Colon Carcinoma Metastatic in the Brain (tissue), 2 donors: ENCODE measurements around a stretch of chr17.

DNA sequence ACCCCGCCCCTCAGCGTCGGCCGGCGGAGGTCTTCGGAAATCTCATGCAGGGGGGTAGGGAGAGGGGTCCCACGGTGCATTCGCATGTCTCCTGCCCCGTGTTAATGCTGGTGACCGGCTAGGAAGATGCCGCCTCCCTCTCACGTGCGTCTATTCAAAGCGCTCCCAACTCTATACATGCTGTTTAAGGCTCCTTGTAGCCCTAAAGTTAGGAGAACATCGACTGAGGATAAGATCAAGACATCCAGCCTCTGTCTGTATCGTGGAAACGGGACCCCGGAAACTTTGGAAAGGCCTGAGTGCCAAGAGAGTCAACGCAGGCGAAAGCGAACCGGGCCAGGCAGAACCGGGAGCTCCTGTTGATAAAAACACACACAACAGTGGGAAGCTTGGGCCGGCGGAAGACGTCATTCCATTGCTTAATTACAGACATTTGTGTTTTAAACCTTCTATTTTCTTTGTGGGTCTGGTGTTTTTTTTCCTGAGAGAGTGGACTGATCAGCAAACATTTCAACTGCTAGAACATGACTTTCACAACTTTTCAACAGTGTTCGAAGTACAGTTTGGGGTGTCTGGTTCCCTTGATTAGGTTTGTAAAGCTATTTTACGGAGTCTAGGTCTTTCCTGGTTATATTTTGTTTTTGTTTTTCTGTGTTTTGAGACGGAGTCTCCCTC lies 813 bp upstream of the RNF157 start:
- PRO-cap, 2 experiments: peak in 1 of 2 experiments; most common minus-strand start position 179 of the sequence (in 1)

- PRO-cap, 2 experiments: no peak in any of the 2 experiments
Measured at GRCh38 chr17:76278735-76279792, 13.9 kb downstream of the UBALD2 start.

GRCh38 chr17:76372110-76372571 lies 12.3 kb upstream of the SPHK1 start:
- PRO-cap, 2 experiments: no peak in any of the 2 experiments

DNA sequence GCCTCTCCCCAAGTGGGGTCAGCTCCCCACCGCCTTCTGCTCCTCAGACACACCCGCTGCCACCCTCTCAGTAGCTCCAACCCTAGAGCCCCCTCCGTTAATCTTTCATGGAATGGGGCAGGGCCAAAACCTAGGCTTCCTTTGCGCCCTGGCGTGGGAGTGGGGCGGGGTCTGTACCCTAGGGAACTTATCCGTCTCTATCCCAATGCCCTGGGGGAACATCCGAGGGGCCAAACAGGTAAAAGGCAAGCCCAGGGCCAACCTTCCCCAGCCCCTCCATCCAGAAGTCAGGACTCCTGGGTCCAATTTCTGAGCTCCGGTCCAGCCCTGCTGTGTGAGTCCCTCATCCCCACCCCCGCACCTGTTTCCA lies 723 bp downstream of the RHBDF2 start:
- PRO-cap, 2 experiments: peak in 1 of 2 experiments; most common plus-strand start position 213 of the sequence (in 1); most common minus-strand start position 58 of the sequence (in 1)

GRCh38 chr17:76567372-76568226 lies 18.1 kb downstream of the ST6GALNAC2 start:
- PRO-cap, 2 experiments: no peak in any of the 2 experiments

DNA sequence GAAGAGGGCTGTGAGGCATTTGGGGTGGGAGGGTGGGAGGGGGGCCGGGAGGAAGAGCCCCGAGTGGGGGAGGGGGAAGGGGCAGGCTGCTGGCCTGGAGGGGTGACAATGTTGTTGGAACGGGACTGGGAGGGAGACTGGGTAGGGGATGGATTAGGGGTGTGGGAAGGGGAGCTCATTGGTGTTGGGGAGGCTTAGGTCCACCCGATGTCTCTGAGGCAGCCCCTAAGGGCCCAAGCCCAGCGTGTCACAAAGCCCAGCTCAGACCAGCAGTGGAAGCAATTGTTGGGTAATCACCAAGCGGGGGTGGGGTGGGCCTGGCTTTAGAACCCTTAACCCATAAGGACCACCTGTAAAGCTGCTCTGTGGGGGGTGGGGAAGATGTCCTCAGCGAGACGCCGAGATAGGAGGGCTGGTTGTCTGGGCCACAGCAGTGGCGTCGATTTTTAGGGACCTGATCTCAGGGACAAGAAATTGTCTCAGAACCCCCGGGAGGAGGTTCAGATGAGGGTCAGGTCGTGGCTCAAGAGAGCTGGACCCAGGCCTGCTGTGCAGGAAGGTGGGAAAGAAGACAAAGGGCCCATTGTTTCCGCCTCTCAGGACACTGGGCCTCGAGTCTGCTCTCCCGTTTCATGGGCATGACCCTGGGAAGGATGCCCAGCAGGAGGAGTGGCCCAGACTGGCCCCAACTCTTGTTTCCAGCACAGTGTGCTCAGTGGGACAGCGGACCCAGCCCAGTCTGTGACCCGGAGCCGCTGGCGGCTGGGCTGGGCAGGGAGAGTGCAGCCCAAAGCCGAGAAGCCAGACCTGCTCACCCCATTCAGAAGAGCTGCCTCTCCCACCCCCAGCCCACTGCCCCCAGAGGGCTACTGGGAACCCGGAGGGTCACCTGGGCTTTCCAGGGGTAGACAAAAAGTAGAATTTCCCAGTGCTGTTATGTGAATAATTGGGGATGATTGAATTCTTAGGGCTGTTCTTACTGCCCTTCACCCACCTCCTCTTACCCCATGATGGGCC lies 15.9 kb downstream of the ST6GALNAC2 start:
- PRO-cap, 2 experiments: no peak in any of the 2 experiments

DNA sequence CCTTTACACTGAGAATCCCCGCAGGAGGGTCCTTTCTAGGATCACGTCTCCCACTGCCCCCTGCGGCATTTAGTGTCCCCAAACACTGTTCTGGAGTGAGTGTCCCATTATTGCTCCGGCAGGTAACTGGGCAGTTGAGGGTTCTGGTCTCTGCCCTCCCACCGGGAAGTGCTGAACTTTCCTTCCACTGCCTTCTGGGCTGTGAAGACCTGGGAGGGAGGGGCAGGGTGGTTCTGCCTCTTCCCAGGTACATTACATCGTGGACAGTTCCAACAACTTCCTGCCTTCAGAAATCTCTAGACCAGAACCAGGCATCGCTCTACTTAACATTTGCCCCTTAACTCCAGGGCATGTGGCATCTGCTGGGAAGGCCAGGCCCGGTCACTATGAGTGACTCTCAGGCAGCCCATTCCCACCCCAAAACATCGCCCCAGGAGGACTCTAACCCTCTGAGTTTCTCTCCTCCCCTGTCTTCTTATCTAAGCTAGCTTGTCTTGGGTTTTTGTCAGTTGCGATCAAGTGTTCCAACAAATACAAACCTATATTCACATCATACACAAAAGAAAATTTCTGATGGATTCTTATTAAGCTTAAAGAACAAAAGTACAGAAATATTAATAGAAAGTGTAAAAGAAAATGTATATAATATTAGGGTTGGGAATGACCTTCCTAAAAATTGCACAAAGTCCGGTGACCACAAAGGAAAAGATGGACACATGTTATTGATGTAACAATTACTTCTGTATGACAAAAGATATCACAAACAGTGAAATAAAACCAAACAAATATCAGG lies 3.3 kb downstream of the ST6GALNAC1 start:
- PRO-cap, 2 experiments: no peak in any of the 2 experiments

DNA sequence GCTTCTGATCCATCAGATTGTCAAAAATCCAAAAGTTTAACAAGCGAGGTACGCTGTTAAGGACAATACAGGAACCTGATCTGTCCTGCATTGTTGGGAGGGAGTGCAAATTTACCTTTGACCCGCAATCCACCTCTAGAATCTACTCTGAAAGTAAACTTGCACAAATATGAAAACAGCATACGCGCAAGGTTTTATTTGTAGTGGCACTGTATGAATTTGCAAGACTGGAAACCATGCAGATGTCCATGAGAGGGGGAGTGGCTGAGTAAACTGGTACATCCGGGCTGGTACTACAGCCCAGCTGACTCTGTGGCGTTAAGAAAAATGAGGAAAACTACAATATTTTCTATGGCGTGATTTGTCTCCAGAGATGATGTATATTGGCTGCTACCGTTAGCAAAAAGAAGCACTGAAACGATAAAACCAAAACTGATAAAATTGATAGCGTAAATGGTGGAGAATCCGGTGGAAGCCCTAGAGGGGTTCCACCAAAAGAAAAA lies 28.9 kb upstream of the ST6GALNAC1 start:
- PRO-cap, 2 experiments: no peak in any of the 2 experiments

DNA sequence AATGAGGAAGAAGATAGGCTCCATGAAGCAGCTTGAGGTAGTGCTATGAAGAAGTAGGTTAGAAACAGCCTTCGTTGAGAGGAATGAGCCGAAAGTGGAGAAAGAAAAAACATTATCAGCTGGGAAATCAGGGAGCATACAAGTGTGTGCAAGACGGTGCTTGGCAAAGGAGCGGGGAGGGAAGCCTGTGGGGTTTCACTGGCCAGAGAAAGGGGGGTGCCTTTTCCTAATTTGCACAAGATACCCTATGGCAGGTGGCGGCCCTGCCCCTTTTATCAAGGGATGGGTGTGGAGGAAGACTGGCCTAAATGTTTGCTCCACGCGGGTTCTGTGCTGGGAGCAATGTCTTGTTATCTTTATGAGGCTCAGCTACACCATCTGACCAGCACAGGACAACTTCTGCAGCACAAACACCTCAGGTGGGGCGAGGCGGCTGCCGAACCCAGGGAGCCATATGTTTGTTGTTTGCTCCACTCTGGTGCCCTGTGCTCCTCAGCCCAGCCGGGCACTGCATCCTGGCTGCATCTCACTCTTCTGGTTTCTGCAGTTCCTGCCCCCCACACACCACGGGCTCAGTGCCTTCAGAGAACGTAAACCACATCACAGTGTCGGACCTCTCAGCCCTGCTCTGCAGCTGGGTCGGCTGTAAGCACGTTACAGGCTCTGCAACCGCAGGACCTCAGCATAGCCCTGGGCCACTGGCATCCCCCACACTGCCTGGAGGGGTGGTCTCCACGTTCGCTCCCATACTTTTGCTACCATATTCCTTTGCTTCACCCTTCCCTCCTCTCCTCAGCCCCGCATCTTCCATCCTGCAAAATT lies 32.5 kb downstream of the MXRA7 start:
- PRO-cap, 2 experiments: no peak in any of the 2 experiments

- PRO-cap, 2 experiments: no peak in any of the 2 experiments
Measured at GRCh38 chr17:76680258-76681161, 30.3 kb downstream of the MXRA7 start.

GRCh38 chr17:76681560-76682121 lies 29.1 kb downstream of the MXRA7 start:
- PRO-cap, 2 experiments: no peak in any of the 2 experiments

DNA sequence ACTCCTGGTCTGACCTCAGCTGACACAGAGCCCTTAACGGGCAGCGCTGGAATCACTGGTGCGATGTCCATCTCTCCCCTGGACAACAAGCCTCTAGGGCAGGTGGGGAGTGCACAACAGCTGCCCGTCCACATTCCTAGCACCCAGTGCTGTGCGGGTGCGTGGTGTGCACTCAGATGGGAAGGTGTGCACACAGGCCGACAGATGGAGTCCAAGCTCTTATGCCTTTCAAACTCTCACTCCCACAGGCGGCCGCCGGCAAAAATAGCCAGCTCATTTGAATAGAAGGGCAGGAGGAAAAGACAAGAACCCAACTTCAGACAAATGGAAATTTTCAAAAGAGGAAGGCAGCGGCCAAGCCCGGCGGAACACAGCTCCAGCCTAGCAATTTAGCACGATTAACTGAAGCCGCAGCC lies 104.0 kb upstream of the SEC14L1 start:
- PRO-cap, 2 experiments: no peak in any of the 2 experiments

DNA sequence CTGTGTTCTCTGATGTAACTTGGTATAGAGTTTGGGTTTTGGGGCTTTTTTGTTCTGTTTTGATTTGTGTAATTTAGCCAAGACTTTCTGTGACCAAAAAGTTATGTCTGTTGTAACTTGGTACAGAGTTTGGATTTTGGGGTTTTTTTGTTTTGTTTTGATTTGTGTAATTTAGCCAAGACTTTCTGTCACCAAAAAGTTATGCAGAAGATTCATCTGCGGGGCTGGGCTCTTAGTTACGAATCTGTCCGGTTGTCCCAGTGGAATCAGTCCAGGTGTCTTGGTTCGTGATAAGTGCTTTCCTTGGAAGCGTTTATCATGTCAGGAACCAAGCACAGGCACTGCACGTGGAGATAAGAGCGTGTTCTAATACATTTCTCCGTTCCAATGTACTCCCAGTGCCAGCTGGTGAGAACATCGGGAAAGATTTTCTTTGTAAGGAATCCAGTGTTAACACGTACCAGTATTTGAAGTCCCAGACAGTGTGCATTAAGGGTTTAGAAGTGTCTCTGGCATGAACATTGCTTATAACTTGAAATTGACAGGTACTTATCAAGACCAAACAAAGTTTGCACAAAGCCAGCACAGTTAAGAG lies 44.0 kb upstream of the SEC14L1 start:
- PRO-cap, 2 experiments: no peak in any of the 2 experiments

DNA sequence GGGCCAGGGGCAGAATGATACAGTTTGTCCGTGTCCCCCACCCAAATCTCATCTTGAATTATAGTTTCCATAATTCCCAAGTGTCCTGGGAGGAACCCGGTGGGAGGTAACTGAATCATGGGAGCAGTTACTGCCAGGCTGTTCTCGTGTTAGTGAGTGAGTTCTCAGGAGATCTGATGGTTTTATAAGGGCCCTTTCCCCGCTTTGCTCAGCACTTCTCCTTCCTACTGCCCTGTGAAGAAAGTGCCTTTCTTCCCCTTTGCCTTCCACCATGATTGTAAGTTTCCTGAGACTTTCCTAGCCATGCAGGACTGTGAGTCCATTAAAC lies 28.9 kb upstream of the SEC14L1 start:
- PRO-cap, 2 experiments: no peak in any of the 2 experiments

- PRO-cap, 2 experiments: no peak in any of the 2 experiments
Measured at GRCh38 chr17:77147918-77148522, 7.3 kb downstream of the SEC14L1 start.

- PRO-cap, 2 experiments: no peak in any of the 2 experiments
Measured at GRCh38 chr17:77175541-77175866, 34.7 kb downstream of the SEC14L1 start.

DNA sequence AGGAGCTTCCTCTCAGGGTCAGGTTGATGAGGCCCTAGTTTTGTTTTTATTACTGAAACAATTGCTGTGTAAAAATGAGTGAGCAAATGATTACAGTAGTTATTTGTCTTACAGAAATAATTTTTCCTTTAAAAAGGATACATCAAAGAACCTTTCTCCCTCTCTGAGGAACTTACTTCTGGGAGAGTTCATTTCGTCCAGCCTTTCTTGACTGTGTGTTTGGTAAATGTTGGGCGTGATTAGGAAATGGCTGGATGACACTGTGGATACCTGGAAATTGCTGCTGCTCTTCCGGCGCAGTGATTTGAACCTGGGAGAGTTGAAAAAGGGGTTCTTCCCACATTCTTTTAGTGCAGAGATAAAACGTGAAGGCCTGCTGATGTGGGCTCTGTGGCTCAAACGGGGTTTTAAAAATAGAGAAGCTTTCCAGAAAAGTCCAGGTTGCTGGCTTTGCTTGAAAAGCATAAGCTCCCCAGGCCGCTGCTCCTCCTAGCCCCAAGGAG lies 41.7 kb downstream of the SEC14L1 start:
- PRO-cap, 2 experiments: no peak in any of the 2 experiments

DNA sequence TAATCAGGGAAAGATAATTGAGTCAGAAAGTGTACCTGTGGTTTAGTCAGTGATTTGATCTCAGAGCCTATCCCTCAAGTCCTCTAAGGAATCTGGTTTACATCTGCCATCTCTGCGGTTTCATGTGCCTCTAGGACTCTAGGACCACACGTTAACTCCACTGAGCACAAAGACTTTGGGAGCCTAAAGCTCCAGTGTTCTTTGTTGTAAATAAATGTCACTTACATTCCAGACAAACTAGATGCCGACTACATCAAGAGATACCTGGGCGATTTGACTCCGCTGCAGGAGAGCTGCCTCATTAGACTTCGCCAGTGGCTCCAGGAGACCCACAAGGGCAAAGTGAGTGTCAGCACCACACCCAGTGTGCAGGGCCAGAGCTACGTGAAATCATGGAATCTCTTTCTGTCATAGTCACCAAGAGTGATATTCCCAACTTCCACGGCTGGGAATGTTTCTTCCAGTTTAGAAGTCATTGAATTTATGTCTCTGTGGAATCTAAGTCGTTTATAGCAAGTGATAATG lies 55.3 kb downstream of the SEC14L1 start:
- PRO-cap, 2 experiments: no peak in any of the 2 experiments

DNA sequence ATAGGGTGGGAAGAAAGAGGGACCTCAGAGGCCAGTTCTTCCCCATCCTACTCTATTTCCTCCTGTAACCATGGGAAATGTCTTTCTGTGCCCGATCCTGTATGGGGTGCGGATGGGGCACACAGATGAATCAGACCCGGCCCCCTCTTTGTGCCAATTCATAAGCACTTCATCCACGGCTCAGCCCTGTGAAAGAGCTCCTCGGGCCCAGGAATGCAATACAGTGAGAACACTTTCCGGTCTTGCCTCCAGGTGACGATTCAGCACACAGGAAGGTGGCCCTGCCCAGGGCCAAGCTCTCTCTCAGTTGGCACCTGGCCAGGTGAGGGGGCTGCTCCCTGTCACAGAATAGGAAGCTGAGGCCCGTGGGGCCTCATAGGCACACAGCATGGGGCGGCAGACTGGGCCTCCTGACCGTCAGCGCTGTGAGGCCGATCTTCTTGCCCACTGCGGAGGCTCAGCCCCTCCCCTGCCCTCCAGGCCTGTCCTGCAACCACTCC lies 26.4 kb upstream of the SEPTIN9 start:
- PRO-cap, 2 experiments: no peak in any of the 2 experiments

GRCh38 chr17:77331444-77331926 lies 50.2 kb downstream of the SEPTIN9 start:
- PRO-cap, 2 experiments: no peak in any of the 2 experiments